Lower leg skin (tissue), 2 donors: ENCODE measurements around the gene C1orf141.

GRCh38 chr1:65469857-65470406, 49.5 kb downstream of the LEPR start:
- PRO-cap = no peak
- RAMPAGE, long total RNA, 2 experiments = no peak in any of the 2 experiments

DNA sequence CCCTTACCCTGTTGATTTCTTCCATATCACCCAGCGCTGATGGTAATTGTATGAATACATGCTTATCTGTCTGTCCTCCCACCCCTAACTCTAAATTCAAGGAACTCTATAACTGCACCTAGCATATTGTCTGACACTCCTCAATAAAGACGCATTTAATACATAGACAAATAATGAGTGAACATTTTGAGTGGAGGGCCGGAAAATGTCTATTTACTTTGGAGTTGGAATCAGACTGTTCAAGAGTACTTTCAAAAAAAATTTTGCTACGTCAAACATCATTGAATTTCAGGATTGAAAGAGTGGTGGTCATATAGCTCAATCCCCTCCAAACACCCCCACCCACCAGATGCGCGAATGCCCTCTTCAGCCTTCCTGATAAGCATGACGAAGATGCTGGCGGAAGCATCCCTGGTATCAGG, 104.3 kb downstream of the LEPR start:
- PRO-cap = no peak
- RAMPAGE, long total RNA, 2 experiments = no peak in any of the 2 experiments

DNA sequence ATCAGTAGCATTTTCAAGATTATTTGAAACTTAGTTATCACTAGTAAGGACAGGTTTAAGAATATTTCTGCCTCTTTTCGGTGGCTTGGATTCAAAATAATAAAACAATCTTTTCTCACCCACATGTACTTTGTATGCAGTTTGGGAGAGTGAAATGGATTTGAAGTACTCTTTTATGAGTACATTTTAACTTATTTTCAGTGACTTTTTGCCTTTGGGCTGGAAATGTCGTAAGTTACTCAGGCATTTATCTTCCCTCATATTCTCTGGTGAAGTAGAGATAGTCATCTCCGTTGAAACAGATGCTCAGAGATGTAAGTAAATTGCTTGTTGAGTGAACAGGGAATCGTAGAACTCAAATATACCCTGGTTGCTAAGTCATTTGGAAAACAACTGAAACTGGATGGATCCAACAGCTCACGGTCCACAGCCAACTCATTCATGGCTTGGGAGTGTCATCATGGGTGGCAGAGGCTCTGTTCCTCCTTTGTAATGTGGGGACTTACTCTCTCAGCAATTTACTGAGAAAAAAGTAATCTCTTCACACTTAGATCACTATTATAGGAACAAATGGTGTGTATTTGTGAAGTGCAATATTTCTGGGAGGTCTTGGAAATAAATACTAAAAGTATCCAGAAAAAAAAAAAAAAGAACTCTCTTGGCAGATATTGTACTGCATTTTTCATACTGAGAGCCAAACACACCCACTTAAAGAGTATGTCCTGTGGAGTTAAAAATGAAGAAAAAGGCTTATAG, 107.2 kb downstream of the LEPR start:
- PRO-cap = unidirectional peak, minus-strand start at position 494 of the sequence
- RAMPAGE, long total RNA, 2 experiments = no peak in any of the 2 experiments

GRCh38 chr1:65948666-65949281, 156.1 kb downstream of the PDE4B start:
- PRO-cap = no peak
- RAMPAGE, long total RNA, 2 experiments = no peak in any of the 2 experiments

DNA sequence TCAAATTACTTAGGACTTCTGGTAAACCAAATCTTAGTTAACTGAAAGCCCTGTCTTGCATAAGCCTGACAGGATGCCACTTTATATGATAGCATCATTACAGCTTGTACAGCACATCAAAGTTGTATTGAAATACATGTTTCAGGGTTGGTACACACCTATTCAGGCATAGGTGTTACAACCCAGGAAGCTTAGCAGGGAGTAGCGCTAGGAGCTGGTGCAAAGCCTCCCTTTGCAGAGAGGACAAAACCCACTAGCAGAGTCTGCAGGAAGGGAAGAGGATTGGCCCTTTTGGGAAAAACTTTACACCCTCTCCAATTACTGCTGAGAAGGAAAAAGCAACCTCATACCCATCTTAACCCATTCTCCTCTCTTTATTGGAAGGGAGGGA, 258.8 kb upstream of the SGIP1 start:
- PRO-cap = no peak
- RAMPAGE, long total RNA, 2 experiments = no peak in any of the 2 experiments

DNA sequence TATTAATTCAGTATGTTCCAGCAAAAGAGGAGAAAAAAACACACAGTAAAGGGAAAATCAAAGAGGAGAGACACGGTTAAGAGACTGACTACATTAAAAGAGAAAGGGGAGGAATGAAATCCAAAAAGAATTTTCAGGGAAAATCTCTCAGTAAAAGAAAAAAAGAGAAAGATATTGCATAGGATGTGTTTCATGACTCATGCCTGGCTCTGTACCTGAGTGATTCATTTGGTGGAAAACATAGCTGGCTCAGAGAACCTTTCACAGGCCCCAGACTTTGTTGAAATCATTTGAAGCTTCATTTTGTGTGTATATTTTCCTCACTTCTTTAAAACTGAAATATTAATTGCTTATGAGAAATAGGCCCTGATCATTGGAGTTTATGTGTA, 239.3 kb upstream of the SGIP1 start:
- PRO-cap = no peak
- RAMPAGE, long total RNA, 2 experiments = no peak in any of the 2 experiments

GRCh38 chr1:66295713-66296268, 238.2 kb upstream of the SGIP1 start:
- PRO-cap = no peak
- RAMPAGE, long total RNA, 2 experiments = no peak in any of the 2 experiments

GRCh38 chr1:66351292-66352431, 182.3 kb upstream of the SGIP1 start:
- PRO-cap = no peak
- RAMPAGE, long total RNA, 2 experiments = no peak in any of the 2 experiments

DNA sequence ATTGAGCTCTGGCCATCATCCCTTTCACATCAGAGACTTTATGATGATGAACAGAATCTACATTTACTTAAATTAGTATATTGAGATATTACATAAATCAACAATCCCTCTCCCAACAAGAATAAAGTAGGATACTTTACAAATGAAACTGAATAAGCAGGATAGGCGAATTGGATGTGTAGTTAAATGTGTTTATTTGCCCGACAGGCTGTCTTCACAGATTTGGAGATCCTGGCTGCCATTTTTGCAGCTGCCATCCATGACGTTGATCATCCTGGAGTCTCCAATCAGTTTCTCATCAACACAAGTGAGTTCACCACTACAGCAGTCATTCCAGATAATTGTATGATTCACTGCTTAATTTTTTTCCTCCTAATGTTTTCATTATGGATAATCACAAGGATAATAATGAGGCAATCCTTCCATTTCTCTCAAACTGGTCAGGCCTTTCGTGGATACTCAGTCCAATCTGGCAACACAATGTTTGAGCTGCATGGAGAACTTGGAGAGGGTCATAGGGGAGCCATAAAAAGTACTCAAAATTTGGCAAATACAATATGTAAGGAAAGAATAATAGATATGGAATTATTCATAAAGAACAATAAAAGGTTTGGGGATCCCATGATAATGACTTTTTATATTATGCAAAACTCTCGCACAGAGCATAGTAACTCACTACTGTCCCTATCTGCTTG, 168.3 kb upstream of the SGIP1 start:
- PRO-cap = no peak
- RAMPAGE, long total RNA, 2 experiments = no peak in any of the 2 experiments

DNA sequence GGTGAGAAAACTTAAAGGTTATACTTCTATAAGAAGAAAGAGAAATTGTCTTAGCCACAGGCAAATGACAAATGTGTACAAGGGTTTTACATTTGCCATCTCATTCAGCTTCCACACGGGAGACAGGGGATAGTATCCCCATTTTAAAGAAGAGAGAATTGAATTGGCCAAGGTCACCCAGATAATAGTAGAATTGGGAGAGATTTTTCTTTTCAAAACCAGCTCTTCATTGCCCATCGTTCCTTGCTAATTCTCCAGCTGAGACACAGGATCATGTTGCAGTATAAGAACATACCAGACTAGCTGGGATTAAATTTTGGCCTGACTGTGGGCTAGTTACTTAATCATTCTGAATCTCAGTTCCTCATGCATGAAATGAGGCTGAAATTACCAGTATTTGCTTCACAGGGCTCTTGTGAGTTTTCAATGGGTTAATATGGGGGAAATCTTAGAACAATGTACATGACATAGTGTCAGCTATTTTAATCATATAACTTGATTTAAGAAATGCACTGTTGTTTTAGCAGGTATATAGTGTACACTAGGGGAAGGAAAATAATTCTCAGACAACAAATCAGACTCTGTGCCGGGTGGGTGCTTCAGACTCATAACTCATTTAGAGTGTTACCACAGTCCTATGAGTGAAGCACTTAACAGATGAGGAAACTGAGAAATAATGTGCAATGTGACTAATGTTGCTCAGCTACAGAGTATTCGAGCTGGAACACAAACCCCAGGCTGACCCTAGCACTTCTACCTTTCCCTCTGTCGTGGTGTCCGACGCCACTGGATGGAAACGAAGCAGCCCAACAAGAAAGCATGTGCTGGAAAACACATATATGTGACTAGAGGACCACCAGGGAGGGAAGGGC, 137.7 kb upstream of the SGIP1 start:
- PRO-cap = no peak
- RAMPAGE, long total RNA, 2 experiments = no peak in any of the 2 experiments

- PRO-cap = no peak
- RAMPAGE, long total RNA, 2 experiments = no peak in any of the 2 experiments
Measured at GRCh38 chr1:66563443-66563869, 29.5 kb downstream of the SGIP1 start.

DNA sequence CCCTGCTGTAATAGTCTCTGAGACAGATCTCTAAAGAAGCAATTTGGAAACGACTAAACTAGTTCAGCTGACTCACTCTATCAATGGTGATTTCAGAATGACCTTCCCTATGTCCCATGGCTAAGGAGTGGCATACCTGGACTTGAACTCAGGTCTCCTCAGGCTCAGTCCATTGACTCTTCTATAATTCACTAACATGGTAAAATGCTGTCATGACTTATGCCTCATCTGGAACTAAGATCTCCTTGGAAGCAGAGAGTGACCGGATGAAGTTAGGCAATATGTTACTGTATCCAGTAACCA, 30.1 kb downstream of the SGIP1 start:
- PRO-cap = no peak
- RAMPAGE, long total RNA, 2 experiments = no peak in any of the 2 experiments

DNA sequence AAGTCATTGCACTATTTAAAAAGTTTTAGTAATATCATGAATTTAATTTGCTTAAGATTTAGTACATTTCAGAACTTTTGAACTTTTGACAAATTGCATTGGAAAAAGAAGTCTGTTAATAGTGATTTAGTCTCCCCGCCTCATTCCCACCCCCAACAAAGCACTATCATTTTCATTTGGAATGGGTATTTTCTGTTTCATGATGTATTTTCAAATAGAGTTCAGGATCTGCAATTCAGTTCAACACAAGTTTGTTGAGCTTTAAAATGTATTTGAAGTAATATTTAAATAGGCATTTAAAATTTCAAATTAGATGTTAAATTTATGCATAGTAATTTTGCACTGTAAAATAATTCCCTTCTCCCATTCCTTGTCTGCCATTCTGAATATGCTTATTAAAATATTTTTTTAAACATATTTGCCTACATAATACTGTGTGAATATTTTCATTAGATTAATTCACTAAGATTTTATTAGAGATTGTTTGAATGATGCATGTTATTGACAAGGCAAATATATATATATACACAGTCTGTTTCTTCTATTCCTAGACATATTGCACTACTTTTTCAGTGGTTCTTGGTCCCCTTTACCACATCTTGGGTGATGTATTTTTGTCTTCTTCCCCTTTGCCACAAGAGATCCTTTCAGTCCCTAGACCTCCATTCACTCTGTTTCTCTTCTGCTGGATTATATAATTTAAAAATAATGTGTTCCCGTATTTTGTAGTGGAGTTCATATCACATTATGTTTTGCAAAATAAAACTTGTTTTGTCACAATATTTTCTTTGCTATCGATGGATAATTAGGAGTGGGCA, 62.7 kb downstream of the MIER1 start:
- PRO-cap = no peak
- RAMPAGE, long total RNA, 2 experiments = no peak in any of the 2 experiments

DNA sequence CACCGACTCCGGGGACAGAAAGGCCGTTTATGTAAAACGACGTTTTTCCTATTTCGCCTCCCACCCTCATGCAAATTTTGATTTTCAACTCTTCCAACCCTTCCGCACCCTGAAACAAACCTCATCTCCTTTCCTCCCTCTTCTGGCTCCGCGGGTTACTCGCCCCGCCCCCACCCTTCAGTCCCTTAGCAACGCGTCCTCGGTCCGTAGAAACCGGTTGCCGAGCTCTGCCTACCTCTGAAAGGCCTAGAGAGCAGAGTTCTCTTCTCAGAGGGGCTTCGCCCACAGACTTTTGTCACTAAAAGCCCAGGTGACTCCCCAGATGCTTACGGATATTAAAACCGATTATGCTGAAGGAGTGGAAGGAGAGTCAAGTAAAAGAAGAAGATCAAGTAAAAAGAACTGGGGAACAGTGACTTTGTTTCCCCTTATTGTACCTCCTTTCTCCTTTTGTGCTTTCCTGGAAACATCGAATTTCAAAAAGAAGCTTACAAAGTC, at the start of gene C1orf141:
Gene C1orf141, minus strand, starts transcription at position 161 of the 498 bp plus-strand sequence.
- PRO-cap = no peak
- RAMPAGE, long total RNA, 2 experiments = no peak in any of the 2 experiments

DNA sequence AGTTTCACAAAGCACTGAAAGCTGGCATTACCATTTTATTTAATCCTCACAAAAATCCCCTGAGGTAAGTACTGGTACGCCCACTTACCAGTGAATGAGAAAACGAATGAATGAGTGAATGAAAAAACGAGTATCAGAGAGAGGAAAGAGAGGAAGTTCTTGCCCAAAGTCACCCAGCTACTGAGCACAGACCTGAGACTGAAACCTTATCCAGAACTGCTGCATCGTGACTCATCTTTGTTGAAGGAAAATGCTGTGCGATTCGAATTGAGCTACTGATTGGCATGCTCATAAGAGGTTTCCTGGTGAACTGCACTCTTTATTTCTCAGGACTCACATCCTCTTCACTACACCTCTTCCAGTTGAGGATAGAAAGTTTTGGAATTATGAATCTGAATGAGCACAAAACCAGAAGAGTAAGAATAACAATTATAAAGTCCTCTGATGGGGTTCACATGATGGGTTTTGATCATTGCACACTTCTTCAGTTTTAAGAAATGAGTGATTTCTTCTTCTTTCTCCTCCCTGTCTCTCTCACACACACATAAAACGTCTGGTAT, 32.0 kb downstream of the IL12RB2 start:
- PRO-cap = no peak
- RAMPAGE, long total RNA, 2 experiments = no peak in any of the 2 experiments

DNA sequence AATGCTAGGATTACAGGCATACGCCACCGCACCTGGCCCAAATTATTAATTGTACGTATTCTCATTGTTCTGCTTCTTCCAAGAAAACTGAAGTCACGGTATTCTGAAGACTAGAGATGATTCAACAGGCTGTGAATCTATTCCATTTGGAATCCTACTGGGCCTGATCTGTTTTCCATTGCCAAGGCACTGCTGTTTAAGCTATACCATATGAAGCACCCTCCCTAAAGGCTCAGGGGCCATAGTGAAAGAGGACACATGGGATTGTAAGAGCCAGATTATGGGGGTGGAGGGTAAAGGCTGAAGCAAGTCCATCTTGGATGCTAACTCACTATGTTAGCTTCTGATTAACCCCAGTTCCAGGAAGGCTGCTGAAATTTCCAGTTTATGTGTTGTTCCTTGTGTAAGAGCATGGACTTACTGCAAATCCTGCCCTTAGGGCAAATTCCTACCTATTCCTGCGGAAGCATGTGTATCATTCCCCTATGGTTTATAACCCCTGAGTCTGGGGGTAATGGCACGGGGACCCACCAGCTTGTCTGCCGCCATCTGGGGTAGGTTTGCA, 91.7 kb upstream of the SERBP1 start:
- PRO-cap = no peak
- RAMPAGE, long total RNA, 2 experiments = no peak in any of the 2 experiments

GRCh38 chr1:67522565-67523384, 92.6 kb upstream of the SERBP1 start:
- PRO-cap = no peak
- RAMPAGE, long total RNA, 2 experiments = no peak in any of the 2 experiments

DNA sequence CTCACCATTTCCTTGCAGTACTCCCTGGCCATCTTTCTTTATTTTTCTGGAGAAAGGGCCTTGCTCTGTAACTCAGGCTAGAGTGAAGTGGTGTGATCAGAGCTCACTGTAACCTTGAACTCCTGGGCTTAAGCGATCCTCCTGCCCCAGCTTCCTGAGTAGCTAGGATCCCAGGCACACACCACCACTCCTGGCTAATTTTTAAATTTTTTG, 94.8 kb upstream of the SERBP1 start:
- PRO-cap = no peak
- RAMPAGE, long total RNA, 2 experiments = no peak in any of the 2 experiments

GRCh38 chr1:67534517-67535078, 104.4 kb upstream of the SERBP1 start:
- PRO-cap = no peak
- RAMPAGE, long total RNA, 2 experiments = no peak in any of the 2 experiments

- PRO-cap = no peak
- RAMPAGE, long total RNA, 2 experiments = no peak in any of the 2 experiments
Measured at GRCh38 chr1:67540177-67540860, 110.1 kb upstream of the SERBP1 start.